Brain (tissue), 1 donor: ENCODE results near the gene ITM2B.

GRCh38 chr13:45332117-45332797, 8.7 kb downstream of the TPT1 start:
- RRBS, result no CpG with 5 or more reads among the region's 2 CpGs

- RRBS, result no CpG with 5 or more reads among the region's 8 CpGs
Observed at GRCh38 chr13:45337903-45338498, 3.0 kb downstream of the TPT1 start.

GRCh38 chr13:46134906-46135729, 30.3 kb upstream of the CPB2 start:
- RRBS, result no CpG with 5 or more reads among the region's 7 CpGs

DNA sequence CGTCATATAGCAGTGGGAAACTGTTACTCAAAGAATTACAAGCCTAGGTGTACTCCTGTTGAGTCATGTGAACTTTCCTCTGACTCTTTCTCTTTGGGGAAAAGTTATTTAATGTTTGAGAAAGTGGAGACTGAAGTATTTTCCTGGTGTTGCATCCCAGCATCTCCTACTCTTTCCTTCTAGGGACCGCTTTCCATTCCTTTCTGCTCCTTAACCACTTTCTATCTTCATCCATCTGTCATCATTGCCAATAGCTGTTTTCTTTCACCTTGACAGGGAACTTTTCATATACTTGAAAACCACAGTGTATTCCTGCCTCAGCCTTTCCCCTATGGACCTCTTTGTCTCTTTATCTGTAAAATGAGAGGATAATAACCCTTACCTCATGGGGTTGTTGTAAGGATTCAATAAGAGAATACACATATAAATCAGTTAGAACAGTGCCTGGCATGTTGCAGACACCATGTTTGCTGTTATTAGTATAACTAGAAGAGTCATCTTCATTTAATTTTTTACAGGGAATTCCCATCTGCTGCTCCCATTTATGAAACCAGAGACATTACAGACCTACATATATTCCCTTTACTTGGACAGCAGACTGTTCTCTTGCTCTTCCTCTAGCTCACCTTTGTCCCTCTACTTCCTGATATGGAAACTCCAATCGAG, 31.8 kb downstream of the LCP1 start:
- RRBS, result no CpG with 5 or more reads among the region's 3 CpGs

DNA sequence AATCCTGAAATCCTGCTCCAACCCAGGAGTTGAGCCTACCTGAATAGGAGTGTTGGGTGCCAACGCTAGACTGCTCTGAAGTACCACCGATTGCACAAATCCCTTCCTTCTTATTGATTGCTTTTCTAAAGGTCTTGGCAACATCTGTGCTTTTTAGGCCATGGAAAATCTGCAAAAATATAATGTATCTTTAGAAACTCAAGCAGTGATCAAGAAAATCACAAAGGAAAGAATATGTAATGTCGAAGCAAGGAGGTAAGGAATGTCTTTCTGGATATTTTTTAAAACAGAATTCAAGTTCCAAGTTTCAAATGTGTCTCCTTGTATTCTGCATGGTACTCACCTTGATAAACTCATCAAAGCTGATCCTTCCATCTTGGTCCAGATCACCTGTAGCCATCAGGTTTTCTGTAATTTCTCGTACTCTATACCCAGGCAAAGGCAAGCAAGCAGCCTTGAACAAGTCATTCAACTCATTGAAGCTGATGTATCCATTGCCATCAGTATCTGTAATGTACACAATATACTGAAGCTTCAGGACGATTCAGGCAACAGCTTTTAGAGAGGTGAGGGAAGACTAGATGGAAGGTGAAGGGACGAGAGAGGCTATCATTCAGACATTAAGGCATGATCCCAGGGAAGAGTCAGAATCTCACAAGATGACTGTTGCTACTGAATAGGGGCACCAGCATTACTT, 23.3 kb downstream of the LCP1 start:
- RRBS, result no CpG with 5 or more reads among the region's 6 CpGs

DNA sequence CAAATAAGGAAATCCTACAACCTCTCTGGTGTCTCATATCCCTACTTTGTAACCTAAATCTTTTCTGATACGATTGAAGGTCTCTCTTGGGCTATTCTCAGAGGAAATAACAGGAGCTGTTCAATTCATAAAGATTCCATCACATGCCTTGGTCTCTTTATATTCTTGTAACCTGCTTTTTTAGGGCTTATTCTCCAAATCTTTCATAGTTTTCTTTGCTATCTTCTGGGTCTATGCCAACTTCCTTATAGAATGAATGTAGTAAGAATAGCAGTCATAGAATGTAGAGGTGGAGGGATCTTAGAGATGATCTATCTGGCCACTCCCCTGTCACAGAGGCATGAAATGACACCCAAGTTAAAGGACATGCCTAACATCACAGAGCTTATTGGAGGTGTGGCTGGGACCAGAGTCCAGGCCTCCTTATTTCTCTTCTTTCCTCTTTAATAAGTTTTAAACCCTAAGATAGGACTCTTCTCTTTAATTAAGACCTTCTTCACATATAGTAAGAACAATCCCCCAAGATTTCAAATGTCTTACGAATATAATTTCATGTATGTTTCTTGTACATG, 13.2 kb downstream of the LCP1 start:
- RRBS, result no CpG with 5 or more reads among the region's 2 CpGs

DNA sequence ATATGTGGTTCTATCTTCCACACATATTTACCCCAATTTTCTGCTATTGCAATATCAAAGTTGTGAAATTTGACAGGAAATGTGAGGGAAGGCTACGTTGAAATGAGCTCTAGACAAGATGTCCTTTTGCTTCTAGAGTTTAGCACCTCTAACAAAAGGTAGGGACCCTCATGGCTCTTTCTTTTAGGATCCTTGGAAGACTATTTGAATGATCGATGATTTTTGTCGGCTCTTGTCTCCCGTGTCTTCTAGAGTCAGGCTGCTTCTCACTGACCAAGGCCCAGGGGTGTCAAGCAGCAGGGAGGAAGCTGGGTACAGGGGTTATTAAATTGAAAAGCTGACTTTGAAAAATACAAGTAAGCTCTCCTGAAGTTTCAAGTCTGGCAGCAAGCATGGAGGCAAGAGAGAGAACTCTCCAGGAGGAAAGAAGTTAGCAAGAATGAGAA, 73.5 kb downstream of the RUBCNL start:
- RRBS, result no CpG with 5 or more reads among the region's 4 CpGs

GRCh38 chr13:46354511-46355429, 32.3 kb downstream of the RUBCNL start:
- RRBS, result no CpG with 5 or more reads among the region's 14 CpGs

GRCh38 chr13:46386213-46386971, 660 bp downstream of the RUBCNL start:
- RRBS, result 7% methylated on average over 7 of the region's 37 CpGs

DNA sequence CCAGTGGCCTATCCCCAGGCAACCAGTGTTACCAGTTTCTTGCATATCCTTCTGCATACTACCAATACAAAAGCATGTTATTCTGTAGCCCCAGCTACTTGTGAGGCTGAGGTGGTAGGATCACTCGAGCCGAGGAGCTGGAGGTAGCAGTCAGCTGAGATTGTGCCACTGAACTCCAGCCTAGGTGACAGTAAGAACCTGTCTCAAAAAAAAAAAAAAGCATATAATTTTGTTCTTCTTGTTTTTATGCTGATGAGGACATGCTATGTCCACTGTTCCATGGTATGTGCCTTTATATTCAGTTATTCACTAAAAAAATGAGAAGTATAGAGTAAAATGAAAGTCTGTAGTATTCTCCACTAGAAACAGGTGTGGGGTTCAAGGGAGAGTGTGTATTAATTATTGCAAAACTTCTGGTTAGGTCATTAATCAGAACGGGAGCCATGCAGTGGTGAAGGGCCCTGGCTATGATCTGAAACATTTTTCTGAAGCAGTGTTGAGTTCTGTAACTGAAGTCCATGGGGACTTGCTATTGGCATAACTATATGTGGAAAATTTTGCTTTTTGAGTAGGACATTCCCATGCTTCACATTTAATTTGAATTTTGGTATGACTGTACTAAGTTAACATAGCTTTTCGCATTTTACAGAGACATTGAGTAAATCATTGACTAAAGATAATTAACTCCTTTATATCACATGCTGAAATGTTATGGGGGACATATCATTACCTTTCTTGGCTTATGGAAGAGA, 67.4 kb downstream of the LRCH1 start:
- RRBS, result no CpG with 5 or more reads among the region's 4 CpGs

GRCh38 chr13:46622655-46623292, 69.8 kb downstream of the LRCH1 start:
- RRBS, result no CpG with 5 or more reads among the region's 4 CpGs

DNA sequence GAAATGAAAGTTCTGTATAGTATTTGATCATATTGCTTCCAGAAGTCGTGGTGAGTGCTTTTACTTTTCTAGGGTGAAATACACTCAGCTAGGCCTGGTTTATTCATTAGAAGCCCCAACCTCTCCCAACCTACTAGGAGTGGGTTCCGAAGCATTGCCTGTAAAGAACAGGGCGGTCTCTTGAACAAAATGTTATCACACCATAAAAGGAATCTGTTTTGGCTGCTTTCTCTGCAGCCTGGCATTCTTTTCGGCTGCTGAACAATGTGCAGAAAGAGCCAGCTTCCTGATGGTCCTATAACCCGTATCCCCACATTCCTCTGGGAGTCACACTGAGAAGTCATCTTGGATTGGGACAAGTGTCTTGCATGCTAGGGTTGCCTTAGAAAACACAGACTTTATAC, 102.8 kb downstream of the LRCH1 start:
- RRBS, result no CpG with 5 or more reads among the region's 5 CpGs

- RRBS, result no CpG with 5 or more reads among the region's 11 CpGs
Observed at GRCh38 chr13:46681283-46682131, 115.5 kb downstream of the ESD start.

GRCh38 chr13:46759906-46760442, 37.0 kb downstream of the ESD start:
- RRBS, result no CpG with 5 or more reads among the region's 2 CpGs

DNA sequence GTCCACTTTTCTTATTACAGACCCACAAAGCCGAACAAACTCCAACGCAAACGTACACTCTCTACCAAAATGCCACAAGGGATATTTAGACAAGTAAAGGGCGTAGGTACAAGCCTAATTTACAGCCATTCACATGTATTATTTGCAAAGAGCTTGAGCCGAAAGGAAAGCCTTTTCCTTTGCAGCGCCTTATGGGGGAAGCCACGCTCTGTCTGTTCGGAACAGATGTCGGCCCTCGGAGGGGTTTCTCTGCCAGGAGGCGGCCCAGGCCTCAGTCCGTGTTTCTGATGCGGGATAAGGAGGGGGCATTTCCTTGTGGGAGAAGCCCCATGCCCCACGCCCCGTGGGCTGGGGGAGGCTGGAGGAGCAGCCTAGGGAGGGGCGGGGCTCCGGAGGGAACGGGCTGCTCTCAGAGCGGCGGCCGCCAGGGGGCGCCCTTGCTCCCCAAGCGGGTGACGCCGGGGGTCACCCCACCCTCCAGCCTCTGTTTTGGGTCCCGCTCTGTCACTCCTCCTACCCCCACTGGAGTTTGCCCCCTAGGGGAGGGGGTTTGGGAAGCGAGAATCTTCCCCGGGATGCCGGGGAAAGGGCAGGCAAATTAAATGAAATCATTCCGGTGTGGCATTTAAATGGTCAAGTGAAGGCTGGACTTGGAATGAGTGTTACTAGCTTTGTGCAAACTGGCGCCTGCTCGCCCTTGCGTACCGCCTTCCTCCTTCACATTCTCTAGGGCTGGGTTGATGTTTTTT, 2.9 kb downstream of the HTR2A start:
- RRBS, result under 1% methylated on average over 12 of the region's 34 CpGs

- RRBS, result no CpG with 5 or more reads among the region's 4 CpGs
Observed at GRCh38 chr13:48066895-48067623, 27.8 kb downstream of the MED4 start.

DNA sequence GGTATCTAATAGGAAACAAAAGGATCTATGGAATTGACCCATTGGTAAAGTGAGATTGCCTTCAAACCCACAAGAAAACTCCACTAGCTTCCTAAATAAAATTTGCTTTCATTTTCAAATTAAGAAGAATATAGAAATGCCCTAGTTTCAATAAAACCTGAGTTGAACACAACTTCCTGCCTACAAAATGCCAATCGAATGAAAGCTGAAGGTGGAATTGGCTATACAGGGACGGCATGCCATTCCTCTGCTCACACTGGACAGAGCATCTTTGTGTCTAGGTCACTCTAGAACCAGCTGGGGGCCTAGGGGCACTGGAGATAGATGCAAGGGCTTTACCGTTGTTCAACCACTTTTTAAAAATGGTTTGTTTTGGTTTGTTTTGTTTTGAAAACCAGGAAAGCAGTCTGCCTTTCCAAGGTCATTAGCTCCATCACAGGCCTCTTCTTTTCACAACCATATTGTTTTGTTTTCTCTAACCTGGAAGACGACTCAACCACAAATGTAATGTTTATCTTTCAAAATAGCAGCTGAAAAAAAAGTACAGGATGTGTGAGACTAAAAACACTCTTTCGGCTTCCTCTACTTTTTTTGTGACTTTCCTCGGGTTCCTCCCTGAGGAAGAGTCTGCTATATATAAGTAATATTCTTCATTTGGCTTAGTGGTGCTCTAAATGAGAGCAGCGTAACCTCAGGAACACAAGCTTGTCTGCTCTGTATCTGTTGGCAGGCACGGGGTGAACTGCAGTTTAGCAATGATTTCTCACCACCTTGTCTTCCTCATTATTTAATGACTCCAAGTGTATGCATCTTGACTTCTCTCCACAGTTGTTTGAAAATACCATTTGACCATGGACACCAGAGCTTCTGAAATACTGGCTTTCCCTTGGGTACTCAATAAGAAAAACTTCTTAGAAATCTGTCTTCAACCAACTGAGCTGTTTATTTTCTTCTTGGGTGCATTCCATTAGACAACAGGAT, 11.8 kb upstream of the ITM2B start:
- RRBS, result no CpG with 5 or more reads among the region's 8 CpGs

GRCh38 chr13:48232886-48233565, at the start of gene ITM2B:
ITM2B (plus strand) TSS chr13:48233206.
- RRBS, result 2% methylated on average over 12 of the region's 76 CpGs

DNA sequence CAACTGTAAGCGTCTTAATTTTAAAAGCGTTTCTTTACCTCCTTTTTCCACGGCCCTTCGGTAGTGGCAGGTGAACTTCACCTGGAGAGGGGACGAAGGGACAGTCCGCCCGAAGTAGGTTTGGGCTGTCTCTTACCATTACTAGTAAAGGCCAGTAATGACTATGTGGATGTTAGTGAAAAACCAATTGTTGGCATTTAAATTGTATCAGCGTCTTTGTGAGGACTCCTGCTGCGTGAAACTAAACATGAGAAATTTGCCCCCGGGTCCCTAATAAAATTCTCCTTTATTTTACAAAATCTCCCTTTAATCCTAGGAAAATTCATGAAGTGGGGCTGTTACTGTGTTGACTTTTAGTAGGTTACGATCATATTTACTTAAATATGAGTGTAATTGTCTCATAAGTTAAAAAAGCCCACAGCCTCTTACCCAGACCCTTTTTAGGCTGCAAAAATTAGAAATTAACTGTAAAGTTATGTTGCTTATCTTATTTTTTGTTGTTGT, 1.0 kb downstream of the ITM2B start:
- RRBS, result no CpG with 5 or more reads among the region's 11 CpGs

DNA sequence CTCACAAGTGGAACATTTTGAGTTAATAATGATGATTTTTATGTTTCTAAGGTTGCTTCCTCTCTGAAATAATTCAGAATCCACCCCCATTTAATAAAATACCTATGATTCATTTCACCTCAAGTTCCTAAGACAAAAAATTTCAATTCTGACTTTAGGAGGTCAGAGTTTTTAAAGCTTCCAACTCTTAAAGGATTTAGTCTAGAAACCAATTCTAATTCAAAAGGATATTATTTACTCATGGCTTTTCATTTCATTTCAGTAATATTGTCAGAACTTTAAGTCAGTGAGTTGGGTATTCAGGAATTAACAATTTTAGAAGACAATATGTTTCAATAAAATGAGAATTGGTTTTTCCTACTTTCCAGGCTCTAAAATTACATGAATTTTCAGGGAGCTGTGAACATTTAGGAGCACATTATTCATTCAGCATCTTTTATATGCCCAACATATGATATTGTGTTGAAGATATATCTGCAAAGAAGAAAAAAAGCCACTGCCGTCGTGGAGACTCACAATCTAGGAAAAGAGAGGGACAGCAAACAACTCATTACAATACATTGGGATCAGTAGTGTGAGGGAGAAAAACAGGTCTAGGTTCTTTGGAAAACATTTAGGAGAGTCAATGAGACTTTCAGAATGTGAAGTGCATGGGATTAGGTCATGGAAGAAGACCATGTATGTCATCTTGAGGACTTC, 29.3 kb downstream of the ITM2B start:
- RRBS, result no CpG with 5 or more reads among the region's 2 CpGs